WTC11 (cell line): ENCODE data around the genes FANCI and MESP2.

GRCh38 chr15:89051685-89052424, 36.4 kb upstream of the ABHD2 start:
- PRO-cap, result no peak

DNA sequence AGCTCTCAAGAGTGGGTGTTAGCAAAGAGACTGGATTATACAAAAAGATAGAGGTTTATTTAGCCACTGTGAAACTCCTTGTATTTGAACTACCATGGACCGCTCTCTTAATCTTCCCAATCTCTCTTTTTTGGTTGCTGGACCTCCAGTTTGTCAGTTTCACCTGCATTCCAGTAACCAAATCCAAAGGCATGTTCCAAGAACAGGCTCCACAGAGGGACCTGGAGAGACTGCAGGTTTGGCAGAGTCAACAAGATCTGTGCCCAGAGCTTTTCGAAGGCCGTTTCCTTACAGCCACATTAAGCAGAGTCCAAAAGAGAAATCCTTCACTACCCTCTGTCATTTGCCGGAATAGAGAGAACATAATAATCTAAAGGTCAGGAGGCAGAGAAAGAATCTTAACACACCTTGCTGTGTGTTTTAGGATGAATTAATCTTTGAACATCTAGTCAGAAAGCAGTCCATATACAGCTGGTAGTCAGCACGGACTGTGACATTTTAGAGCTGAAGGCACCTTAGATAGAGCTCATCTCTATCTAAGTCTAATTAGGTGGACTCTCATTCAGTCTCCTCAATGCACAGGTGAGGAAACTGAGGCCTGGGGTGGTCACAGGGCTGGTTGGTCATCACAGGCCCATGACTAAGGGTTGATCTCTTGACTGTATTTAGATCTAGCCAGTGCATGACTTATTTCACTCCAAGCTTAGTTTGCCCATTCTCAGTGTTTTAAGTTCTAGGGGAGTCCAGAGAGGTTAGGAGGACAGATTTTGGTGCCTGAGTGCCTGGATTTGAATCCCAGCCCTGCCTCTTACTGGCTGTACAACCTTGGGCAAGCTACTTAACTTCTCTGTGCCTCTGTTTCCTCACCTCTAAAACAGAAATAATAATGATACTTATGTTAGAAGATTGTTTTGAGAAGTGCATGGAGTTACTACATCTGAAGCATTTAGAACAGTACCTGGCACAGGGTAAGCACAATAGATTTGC, 1.4 kb downstream of the ABHD2 start:
- PRO-cap, result no peak

- PRO-cap, result no peak
Observed at GRCh38 chr15:89098331-89099041, 10.2 kb downstream of the ABHD2 start.

GRCh38 chr15:89113189-89114016, 25.1 kb downstream of the ABHD2 start:
- PRO-cap, result no peak

DNA sequence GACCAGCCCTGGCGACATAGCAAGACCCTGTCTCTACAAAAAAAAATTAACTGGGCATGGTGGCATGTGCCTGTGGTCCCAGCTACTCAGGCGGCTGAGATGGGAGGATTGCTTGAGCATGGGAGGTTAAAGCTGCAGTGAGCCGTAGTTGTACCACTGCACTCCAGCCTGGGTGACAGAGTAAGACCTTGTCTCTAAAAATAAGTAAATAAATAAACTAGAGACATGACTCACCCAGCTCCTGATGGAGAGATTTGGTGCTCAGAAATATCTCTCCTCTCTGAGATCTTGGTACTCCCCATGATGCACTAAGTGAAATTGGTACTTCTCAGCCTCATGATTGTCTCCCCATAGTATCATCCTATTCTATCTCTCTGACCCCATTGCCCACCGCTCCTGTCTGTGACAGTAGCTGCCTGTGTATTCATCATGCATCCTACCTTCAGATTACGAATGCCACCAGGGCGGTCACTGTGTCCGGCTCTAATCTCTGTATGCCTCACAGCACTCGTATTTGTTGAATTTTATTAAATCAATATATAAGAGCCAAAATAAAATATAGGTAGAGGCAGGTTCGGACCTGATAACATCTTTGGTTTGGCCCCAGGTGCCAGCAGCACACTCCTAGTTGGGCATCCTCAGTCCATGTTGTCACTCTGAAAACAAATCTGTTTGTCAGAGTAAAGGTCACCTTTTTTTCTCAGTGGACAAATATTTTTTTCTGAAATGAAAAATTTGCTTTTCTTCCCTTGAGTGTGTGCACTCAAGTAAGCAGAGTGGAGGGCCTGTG, 51.0 kb downstream of the ABHD2 start:
- PRO-cap, result no peak

- PRO-cap, result bidirectional peak, plus-strand start at chr15:89207090, minus-strand start at chr15:89206955
Observed at GRCh38 chr15:89206817-89207164, 14.6 kb downstream of the RLBP1 start.

- PRO-cap, result bidirectional peak, plus-strand start at chr15:89244025, minus-strand start at chr15:89243862; bidirectional peak, plus-strand start at chr15:89244677, minus-strand start at chr15:89244480
Observed at GRCh38 chr15:89243594-89244926, at the start of gene FANCI. Gene FANCI (plus strand): TSS chr15:89243979.

DNA sequence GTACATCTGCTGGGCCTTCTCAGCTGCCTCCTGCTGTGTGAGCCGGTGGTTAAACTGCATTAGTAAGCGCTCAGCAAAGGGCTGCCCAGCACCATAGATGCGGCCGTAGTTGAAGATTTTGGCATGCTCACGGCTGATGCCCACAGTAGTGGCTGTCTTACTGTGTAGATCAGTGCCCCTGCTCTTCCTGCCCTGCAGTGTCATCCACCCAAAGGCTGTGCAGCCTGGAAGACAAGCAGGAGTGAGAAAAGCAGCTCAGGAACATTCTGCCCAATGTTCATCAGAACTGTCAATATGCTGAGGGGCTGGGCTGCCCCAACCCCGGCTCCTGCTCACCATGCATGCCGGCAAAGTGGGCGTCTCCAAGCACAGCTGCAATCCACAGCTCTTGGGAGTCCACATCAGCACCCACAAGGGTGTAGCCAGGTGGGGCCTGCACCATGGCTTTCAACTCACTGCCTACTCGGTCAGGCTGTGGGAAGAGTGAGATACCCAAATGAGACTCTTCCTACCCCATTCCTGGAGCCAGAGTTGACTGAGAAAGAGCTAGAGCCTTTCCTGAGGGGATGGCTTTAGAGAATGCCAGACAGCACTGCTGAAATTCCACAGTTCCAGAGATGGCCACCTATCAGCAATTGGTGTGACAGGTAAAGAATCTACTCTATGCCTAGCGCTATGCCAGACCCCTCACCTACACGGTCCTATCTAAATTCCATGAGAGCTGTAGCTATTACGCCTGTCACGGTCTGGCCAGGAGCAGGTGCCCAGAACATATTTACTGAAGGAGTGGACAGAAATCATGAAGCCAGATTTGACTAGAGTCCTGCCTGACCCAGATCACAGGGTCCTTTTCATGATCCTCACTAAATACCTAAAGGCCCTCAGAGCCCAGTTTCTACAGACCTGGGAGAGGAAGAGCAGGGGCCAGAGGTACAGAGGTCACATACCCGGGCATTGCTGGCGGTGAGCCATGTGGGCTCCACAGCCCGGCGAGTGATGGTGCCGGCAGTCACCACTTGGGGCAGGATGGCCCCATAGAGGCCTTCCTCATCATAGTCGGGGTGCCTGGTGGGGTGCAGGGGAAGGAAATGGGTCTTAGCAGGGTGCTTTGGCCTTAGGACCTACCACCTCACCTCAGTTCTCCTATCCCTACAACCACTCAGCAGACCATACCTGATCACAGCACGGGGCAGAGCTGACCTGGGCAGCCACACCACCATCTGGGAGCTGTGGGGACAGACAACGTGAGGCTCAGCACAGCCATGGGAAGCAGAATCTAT, 13.4 kb downstream of the POLG start:
- PRO-cap, result no peak

DNA sequence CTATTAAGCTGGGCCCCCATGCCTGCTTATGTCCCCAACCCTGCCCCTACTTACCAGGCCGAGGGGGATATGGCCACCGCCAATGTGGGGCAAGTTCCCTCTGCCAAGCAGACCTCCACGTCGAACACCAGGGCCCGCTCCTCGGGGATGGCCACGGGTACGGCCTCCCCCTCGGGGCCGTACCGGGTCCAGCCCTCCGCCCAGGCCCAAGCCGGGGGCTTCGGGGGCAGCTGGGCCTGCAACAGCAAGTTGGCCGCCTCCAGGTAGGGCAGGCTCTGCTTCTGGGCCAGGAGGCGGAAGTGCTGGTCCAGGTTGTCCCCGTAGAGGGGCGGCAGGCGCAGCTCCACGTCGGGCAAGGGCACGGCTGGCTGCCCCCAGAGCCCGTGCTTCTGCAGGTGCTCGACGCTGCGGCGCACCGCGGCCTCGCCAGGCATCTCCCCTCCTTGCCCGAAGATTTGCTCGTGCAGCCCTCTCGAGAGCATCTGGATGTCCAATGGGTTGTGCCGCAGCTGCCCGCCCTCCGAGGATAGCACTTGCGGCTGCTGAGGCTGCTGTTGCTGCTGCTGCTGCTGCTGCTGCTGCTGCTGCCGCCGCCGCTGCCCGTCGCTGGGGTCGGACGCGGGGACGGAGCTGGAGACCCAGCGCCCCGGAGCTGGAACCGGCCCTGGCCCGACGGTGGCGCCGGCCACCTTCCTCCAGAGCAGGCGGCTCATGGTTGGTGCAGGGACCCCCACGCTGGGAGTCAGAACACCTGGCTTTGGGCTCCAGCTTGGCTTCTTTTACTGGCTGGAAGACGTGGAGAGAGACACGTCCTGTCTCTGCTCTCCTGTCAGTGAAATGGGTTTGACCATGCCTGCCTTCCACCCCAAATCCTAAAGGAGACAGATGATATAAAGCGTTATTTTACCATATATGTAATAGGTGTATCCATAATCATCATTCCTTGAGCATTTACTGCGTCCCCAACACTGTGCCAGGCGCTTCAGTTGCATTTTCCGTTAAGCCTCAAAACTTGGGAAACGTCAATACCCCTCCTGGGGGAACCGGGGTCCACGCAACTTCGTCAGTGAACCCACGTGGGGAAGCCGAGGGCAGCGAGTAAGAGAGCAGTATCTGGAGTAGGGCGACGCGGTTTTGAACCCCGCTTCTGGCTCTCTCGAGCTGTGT, 1.2 kb downstream of the POLG start:
- PRO-cap, result no peak

DNA sequence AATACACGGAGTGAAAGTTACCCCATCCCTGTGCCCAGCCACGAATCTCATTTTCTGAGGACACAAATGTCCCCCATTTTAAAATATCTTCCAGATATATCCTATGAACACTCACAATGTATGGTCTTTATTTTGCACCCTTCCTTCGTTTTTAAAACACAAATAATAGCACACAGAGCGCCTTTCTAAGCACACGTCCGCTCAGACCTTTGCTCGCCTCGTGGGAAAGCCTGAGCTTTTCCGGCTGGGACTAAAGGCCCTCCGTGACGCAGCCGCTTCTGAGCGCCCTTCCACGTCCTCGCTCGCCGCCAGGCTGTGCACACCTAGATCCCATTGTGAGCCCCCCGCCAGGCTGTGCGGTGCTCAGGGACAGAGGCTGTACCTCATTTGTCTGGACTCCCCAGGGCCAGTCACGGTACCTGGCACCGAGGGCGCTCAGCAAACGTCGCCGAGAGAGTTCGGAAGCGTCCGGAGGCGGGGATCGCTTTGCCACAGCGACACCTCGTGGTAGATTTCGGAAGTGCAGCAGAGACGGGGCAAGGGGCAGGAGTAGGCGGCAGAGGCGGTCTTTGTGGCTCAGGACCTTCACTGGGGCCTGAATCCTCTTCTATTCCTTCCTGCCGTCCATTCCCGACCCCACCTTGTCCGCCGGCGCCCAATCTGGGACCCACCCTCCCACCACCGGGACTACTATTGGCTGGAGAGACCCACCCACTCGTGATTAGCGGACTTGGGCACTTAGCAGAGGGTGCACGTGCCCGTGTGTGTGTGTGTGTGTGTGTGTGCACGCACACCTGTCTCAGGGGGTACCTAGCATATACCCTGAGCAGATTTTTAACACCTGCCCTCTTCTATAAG, 65.8 kb downstream of the RHCG start:
- PRO-cap, result no peak

DNA sequence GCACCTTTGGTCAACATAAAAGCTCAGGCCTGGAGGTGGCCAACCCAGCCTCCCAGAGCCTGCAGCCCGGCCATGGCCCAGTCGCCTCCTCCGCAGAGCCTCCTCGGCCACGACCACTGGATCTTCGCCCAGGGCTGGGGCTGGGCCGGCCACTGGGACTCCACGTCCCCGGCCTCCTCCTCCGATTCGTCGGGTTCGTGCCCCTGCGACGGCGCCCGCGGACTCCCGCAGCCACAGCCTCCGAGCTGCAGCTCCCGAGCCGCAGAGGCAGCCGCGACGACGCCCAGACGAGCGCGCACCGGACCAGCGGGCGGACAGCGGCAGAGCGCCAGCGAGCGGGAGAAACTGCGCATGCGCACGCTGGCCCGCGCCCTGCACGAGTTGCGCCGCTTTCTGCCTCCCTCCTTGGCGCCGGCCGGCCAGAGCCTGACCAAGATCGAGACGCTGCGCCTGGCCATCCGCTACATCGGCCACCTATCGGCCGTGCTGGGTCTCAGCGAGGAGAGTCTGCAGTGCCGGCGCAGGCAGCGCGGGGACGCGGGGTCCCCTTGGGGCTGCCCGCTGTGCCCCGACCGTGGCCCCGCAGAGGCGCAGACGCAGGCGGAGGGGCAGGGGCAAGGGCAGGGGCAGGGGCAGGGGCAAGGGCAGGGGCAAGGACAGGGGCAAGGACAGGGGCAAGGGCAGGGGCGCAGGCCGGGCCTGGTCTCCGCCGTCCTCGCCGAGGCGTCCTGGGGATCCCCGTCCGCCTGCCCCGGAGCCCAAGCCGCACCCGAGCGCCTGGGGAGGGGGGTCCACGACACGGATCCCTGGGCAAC, at the start of gene MESP2:
MESP2 (plus strand) TSS at position 47 of the 815 bp plus-strand sequence.
- PRO-cap, result bidirectional peak, plus-strand start at position 512 of the sequence, minus-strand start at position 289 of the sequence

GRCh38 chr15:89781059-89781648, 5.0 kb downstream of the MESP2 start:
- PRO-cap, result no peak

DNA sequence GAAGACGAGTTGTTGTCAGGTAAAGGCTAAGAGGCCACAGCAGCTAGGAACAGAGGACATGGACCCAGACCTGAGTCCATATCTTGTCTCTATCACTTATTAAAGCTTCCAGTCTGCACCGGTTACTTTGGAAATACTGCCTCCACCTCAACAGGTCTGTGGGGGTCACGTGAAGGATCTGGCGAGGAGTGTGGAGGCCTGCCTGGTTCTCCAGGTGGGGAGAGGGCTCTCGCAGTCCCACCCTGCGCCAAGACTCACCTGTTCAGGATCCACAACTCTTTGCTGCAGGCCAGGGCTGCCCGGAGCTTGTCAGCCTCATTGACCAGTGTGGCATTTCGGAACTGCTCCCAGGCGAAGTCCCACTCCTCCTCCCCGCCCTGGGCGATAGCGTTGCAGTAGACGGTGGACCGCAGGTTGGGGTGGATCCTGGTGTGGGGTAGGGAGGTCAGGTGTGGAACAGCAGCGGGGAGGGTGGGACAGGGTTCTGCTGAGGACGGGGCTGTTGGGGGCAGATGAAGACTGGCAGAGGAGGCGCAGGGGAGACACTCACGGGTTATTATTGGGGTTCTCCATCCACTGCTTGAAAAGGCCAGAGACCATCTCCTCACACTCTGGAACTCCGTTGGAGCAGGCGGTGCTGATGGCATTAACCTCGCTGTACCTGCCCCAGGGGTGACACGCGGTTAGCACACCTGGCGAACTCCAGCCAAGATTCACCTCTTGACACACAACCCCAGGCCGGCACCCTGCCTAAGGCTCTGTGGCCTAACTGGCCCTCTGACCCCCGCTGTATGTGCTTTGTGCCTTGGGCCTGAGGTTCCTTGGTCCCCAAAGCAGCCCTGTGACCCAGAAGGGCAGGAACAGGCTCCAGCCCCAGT, 16.0 kb downstream of the MESP2 start:
- PRO-cap, result no peak

DNA sequence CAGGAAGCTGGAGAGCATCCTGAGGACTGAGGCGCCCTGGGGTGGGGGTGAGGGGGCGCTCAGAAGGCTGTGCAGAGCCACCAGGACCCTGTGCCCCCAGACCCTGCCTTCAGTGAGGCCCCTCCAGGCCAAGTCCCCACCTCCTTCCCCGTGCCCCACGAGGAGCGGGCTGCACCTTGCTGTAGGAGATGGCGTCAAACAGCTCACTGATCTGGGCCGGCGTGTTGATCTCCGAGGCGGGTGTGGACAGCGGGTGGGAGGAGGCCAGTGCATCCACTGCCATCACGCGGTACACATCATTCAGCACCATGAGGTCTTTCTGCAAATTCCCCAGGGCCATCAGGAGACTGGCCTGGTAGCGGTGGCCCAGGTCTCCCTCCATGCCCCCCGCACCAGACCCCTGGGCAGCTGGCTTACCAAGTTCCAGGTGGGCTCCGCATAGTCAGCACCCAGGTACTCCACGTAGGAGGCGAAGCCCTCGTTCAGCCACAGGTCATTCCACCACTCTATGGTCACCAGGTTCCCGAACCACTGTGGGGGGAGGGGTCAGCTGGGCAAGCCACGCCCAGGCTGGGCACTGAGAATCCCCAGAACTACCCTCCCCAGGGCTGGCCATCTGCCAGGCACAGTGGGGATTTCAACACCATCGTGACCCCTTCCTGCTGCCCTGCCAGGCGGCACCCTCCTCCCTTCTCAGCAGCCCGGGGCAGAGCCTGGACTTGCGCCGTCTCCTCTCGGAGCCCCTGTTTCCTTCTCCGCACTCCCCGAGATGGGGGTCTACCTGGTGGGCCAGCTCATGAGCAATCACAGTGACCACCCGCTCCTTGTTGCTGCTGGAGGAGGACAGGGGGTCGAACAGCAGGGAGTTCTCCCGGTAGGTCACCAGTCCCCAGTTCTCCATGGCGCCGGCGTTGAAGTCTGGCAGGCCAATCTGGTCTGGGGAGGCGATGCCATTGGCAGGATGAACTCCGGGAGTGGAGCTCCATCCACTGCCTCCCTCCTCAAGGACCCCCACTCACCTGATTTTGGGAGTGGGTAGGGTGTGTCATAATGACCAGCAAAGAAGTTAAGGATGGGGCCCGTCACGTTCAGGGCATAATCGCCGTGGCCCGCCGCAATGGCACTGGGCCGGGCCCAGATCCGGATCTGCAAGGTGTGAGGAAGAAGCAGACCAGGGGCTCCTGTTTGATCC, 10.8 kb downstream of the ANPEP start:
- PRO-cap, result no peak

- PRO-cap, result no peak
Observed at GRCh38 chr15:89821922-89822448, 7.3 kb upstream of the ANPEP start.

- PRO-cap, result no peak
Observed at GRCh38 chr15:89836493-89837101, 21.9 kb upstream of the ANPEP start.

GRCh38 chr15:90018486-90019087, 17.5 kb downstream of the ZNF710 start:
- PRO-cap, result no peak

DNA sequence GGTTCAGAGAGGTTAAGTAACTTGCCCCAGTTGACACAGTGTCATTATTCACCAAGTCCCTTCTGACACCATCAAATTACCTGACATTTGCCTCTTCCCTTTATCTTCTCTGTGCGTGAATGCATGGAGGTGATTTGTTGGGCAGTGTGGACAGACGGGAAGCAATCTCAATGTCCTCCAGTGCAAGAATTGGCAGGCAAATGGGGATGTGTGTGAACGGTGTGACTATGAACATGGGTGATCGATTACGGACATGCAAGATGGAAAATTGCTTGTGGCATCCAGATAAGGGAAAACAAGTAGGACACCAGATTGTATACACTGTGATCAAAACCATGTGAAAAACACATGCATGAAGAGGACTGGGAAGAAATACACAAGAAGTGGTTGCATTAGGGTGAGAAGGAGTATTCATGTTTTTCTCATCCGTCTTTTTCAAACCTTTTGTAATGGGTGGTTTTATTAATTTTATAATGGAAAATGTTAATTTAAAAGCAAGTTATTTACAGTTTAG, 27.5 kb downstream of the ZNF710 start:
- PRO-cap, result no peak

GRCh38 chr15:90045549-90046763, 44.8 kb downstream of the ZNF710 start:
- PRO-cap, result no peak

DNA sequence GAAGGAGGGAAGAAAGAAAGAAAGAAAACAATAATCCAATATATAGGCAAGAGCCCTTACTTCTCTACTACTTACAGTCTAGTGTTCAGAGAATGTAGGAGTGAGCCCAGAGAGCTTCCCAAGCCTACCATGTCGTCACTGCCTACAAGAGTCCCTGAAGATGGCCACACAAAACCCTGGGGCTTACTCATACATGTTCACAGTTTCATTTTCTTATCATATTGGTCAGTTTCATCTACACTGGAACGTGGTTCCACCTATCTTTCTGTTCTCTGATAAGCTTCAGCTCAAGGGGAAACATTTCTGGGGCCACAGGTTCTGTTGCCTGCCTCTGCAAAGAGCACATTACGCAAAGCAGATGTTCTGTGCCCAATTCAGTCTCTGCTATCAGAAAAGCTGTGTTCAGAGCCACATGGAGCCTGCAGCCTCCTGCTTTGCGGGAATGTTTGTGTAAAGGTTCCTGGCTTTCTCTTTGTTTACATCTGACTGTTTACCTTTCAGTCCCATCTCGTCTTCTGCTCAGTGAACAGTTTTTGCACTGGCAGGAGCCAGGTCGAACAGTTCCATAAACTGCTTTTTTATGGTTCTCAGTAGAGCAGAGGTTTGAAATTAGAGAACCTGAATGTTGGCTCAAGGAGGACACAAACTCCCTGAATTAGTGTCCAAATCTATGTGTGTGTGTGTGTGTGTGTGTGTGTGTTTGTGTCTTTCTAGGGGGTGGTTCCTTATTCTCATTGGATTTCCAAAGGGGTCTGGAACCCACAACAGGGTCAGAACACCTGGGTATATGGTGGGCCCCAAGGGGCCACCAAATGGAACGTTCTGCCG, 47.0 kb upstream of the IDH2 start:
- PRO-cap, result no peak